Measurements from ENCODE around the gene CABLES2.

- PRO-cap, result bidirectional peak, plus-strand start at chr20:62356580, minus-strand start at chr20:62356433
- RAMPAGE, long total RNA, 4 experiments, result no peak in any of the 4 experiments
Measured at GRCh38 chr20:62356271-62356778, 10.8 kb downstream of the LAMA5 start.

- PRO-cap, result bidirectional peak, plus-strand start at chr20:62381508, minus-strand start at chr20:62381258
- RAMPAGE, long total RNA, 4 experiments, result no peak in any of the 4 experiments
Measured at GRCh38 chr20:62381013-62382030, 5.6 kb upstream of the RPS21 start.

GRCh38 chr20:62389146-62389884 is 2.4 kb downstream of the RPS21 start:
- PRO-cap, result no peak
- RAMPAGE, long total RNA, 4 experiments, result no peak in any of the 4 experiments

GRCh38 chr20:62406658-62407996 is at the start of gene CABLES2:
Gene CABLES2 (minus strand): TSS chr20:62407285.
- PRO-cap, result unidirectional peak, minus-strand start at chr20:62407280; bidirectional peak, plus-strand start at chr20:62407438, minus-strand start at chr20:62407280
- RAMPAGE, long total RNA, 4 experiments, result no peak in any of the 4 experiments

GRCh38 chr20:62409507-62410857 is 2.9 kb upstream of the CABLES2 start:
- PRO-cap, result no peak
- RAMPAGE, long total RNA, 4 experiments, result no peak in any of the 4 experiments

- PRO-cap, result unidirectional peak, minus-strand start at chr20:62481464
- RAMPAGE, long total RNA, 4 experiments, result no peak in any of the 4 experiments
Measured at GRCh38 chr20:62481228-62481743, 5.5 kb upstream of the GATA5 start.

DNA sequence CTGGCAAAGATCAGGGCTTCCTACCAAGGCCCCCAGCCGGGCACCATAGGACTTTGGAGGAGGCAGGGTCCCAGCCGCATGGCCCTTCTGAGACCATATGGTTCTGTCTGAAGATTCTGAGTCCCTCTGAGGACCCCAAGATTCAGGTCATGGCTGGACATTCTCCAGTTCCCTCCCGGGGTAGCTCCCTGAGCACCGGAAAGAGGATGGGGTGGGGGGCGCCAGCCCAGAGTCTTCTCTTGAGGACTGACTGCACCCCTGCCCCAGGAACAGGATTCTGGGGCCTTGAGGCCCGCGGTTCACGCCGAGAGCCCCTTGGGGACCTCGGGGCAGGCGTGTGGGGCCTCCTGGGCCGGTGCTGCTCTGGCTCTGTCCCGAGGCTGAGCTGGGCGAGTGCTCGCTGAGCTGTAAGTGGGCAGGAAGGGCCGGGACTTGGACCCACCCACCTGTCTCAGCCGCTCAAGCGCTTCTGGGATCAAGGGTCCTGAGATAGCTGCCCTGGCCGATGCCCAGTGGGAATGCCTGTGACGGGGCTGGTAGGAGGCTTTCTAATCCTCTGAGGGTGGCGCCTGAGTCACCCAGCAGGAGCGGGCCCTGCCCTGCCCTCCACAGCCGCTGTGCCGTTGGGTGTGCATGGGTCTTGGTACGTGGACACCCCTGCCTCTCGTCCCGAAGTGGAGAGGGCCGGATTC is 42.9 kb upstream of the GATA5 start:
- PRO-cap, result no peak
- RAMPAGE, long total RNA, 4 experiments, result no peak in any of the 4 experiments

DNA sequence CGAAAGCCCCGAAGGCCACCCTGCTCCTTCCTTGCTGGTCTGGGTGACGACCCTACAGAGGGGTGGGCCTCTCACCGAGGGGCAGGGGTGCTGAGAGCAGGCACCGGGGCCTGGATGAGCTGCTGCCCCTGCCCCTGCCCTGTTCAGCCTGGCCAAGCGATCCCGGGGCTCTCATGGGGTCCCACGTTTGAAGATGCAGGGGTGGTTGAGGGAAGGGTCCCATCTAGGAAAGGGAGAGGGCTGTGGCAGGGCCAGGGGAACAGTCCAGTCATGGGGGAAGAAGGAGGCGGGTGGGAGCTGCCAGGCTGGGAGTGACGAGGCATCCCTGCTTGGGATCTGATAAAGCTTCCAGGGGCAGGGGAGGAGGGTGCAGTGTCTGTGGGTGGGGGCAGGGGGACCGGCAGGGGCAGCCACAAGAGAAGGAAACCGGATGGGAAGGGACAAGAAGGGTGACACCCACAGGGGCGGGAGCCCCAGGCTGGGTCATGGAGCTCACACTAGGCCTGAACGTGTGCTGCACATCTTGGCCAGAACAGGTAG is 57.8 kb upstream of the GATA5 start:
- PRO-cap, result no peak
- RAMPAGE, long total RNA, 4 experiments, result no peak in any of the 4 experiments

- PRO-cap, result bidirectional peak, plus-strand start at chr20:62550451, minus-strand start at chr20:62550323
- RAMPAGE, long total RNA, 4 experiments, result no peak in any of the 4 experiments
Measured at GRCh38 chr20:62550020-62550619, 74.3 kb upstream of the GATA5 start.

DNA sequence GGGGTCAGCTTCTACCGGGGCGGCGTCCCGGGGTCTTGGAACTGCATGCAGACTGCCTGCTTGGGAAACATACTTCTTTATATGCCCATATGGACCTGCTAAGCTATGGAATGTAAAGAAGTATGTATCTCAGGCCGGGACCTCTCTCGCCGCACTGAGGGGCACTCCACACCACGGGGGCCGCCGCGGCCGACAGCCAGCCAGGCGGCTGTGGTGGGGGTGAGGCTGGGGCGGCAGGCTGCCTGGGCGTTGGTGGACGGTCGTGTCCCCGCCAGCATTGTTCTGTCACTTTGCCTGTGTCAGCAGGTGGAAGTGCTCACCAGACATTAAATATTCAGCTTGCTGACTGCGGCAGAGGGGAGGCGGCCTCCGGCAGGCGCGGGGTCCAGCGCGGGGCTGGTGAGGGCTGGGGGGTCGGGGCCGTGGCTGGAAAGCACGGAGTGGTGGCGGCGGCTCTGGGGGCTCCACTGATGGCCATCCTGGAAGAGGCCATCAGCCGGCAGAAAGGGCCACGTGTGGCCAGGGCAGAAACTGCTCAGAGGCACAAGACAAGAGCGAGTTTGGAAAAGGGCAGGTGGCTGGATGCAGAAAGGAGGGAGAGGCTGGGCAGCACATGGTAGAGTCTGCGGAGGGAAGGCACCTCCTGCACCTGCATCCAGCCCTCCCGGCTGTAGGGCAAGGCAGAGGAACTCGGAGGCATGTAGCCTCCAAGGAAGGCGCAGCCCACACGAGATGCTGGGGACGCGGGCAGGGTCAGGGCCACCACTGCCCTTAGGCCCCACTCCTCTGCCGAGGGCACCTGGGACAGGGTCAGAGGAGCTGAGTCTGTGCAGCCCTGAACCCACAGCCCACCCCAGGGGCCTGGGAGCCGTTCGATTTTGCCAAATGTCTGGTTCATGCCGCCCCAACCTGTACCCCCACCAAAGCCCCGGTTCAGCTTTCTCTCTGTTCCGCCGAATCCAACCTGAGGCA is 78.7 kb upstream of the GATA5 start:
- PRO-cap, result unidirectional peak, minus-strand start at position 284 of the sequence
- RAMPAGE, long total RNA, 4 experiments, result no peak in any of the 4 experiments

DNA sequence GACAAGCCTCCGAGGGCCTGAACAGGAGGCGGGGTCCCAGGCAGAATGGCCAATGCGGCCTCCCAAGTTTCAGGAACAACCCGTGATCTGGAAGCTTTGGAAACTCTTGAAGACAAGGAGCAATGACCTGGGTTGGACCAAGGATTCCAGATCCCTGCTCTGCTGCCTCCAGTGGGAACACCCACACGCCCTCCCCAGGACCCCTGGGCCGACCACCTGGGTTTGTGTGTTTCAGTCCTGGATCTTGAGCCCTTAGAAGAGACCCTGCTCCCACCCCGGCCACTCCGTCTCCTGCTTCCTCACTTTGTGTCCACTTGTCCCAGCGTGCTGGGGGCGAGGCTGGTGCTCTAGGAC is 72.3 kb upstream of the SLCO4A1 start:
- PRO-cap, result no peak
- RAMPAGE, long total RNA, 4 experiments, result no peak in any of the 4 experiments

- PRO-cap, result no peak
- RAMPAGE, long total RNA, 4 experiments, result no peak in any of the 4 experiments
Measured at GRCh38 chr20:62573011-62573294, 69.3 kb upstream of the SLCO4A1 start.

DNA sequence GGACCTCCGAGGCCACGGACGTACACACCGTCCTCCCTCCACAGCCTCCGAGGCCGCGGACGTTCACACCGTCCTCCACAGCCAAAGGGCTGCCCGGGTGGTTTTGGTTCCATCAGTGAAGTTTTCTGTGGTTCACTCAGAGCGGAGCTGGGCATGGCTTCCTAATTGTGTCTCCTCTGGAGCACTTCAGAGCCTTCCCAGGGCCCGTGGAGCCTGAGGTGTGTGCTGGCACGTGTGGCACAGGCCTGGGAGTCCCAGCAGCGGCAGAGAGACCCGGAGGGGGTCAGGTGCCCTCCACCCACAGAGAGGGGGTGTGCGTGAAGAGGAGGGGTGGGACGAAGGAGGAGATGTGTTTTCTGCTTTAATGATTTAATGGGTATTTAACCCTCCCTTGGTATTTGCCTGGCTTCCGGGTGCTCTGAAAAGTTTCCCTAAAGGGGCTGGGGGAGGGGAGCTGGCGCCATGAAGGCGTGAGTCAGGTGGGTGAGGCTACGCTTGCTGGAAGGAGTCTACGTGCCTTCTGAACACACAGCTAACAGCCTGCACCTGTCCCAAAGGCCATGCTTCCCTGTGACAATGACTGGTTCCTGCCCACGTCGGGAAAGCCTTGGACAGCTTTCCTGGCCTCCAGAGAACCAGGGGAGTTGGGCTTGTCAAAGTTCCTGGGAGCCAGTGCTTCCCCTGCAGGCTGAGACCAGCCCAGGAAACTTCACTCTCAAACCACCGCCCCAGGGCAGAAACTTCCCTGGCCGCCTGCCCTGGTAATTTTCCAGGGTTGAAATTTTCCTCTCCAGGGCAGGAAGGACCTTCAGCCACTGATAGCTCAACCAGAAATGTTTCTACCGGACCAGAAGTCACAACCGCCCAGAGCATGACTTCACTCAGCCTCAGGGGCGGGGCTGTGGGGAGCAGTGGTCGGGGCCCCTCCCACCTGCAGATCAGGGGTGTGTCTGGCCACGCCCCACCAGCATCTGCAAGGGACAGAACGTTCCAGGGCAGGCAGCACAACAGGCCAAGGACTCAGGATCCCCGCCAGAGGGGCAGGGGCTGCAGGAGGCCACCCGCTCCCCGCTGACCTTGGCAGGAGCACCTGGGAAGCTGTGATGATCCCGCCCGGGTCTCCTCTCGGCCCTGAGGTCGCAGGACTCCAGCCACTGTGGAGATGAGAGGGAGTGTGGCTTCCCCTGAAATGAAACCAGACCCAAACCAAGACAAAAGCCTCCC is 18.7 kb upstream of the SLCO4A1 start:
- PRO-cap, result bidirectional peak, plus-strand start at position 1,002 of the sequence, minus-strand start at position 834 of the sequence
- RAMPAGE, long total RNA, 4 experiments, result no peak in any of the 4 experiments

- PRO-cap, result no peak
- RAMPAGE, long total RNA, 4 experiments, result no peak in any of the 4 experiments
Measured at GRCh38 chr20:62650744-62651571, 8.7 kb downstream of the SLCO4A1 start.

DNA sequence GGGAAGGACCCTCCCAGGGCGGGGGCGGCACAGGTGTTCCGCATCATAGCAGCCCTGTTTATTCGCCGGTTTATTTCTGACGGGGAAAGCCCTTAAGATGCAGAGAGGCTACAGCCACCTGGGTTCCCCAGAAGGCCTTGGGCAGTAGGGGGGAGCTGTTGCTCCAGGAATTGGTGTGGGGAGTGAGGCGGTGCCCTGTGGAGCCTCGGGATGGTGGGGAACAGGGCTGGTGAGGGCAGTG is 13.0 kb downstream of the SLCO4A1 start:
- PRO-cap, result no peak
- RAMPAGE, long total RNA, 4 experiments, result no peak in any of the 4 experiments

GRCh38 chr20:62672082-62672356 is 29.7 kb downstream of the SLCO4A1 start:
- PRO-cap, result no peak
- RAMPAGE, long total RNA, 4 experiments, result no peak in any of the 4 experiments

GRCh38 chr20:62768400-62769017 is 27.8 kb upstream of the MRGBP start:
- PRO-cap, result no peak
- RAMPAGE, long total RNA, 4 experiments, result no peak in any of the 4 experiments

DNA sequence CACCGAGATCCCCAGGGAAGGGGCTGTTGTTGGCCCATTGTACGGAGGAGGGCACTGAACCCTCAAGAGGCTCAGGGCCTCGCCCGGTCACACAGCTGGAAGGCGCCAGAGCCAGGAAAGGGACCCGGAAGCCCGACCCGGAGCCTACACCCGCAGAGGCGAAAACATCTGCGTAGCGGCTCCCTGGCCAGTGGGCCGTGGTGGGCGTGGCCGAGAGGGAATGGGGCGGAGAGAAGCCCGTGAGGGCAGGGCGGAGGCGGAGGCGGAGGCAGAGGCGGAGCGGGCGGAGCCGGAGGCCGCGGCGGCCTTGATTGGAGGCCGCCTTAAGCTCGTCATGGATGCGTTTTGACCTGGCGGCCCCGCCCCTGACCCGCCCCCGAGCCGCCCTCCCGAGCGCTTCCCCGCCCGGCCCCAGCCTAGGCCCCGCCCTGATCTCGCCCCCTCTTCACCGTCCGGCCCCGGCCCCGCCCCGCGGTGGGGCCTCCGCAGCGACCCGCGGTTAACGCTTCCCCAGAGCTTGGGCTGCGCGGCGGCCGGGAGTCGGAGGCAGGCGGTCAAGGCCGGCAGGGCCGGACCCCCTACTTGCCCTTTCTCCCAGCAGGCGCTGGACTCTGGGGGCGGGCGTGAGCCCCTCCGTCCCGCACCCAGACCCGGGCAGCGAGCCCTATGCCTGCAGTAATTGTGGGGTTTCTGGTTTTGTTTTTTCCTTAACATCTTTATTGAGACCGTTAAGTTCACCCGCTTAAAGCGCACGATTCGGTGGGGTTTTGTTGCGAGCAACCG is 2.0 kb upstream of the MRGBP start:
- PRO-cap, result bidirectional peak, plus-strand start at position 520 of the sequence, minus-strand start at position 192 of the sequence
- RAMPAGE, long total RNA, 4 experiments, result no peak in any of the 4 experiments

GRCh38 chr20:62824909-62825451 is 8.1 kb downstream of the COL9A3 start:
- PRO-cap, result no peak
- RAMPAGE, long total RNA, 4 experiments, result no peak in any of the 4 experiments

- PRO-cap, result no peak
- RAMPAGE, long total RNA, 4 experiments, result no peak in any of the 4 experiments
Measured at GRCh38 chr20:62840065-62840579, 21.5 kb downstream of the TCFL5 start.